Frontal cortex (tissue), 2 donors: ENCODE measurements around a stretch of chr5.

GRCh38 chr5:168295488-168296467 lies 4.3 kb downstream of the WWC1 start:
- RAMPAGE, long total RNA, result no peak

- RAMPAGE, long total RNA, result no peak
Measured at GRCh38 chr5:168434157-168434544, 52.1 kb upstream of the RARS1 start.

DNA sequence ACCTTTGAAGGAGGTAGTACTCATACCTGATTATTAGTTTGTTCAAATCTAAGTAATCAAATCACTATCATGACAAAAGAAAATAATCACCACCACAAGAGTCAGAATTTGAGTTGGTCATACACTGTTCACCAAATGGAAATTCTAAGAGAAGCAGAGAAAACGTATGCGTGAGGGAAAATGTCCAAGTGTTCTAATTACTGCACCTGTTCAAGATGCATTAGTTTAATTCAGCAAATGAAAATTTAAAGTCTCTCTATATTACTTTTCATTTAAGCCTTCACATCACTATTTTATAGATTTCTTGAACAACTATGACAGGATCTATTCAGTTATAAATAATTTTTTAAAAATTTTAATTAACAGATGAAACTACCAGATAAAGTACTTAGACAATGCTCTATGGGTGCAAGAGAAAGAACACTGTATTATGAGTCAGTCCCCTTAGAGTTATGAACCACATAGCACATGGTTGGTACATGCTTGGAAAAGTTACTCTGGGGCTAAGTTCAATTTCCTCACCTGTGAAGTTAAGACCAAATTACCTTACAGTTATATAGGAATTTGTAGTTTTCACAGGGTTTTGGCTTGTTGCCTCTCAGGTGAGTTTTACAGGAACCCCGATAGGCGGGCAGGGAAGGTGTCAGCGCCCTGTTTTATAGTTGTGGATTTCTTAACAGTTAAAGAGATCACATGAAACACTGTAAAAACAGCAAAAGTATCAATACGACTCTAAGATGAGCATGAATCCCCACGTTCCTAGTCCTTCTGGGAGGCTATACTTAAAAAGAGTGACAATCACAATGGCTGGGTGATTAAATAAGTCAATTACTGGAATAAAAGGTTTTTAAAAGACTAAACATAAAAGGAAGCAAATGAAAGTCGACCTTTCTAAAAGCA lies 1.2 kb downstream of the PANK3 start:
- RAMPAGE, long total RNA, result no peak

GRCh38 chr5:168683577-168684038 lies 104.4 kb upstream of the PANK3 start:
- RAMPAGE, long total RNA, result no peak

DNA sequence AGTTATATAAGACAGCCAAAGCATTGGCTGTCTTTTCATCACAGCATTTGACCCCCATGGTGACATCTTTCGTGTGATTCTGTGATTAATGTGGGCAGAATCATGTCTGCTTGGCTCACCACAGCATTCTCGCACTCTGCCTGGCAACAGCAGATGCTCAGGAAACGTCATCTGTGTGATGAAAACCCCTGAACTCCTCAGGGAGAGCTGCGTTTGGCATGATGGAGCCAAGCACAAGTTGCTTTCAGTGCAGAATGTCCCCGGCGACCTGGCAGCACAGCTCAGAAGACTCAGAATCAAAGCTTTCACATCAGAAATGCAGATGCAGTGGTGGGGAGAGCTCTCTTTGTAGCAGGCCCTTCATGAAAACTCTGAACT lies 155.5 kb upstream of the PANK3 start:
- RAMPAGE, long total RNA, result no peak

DNA sequence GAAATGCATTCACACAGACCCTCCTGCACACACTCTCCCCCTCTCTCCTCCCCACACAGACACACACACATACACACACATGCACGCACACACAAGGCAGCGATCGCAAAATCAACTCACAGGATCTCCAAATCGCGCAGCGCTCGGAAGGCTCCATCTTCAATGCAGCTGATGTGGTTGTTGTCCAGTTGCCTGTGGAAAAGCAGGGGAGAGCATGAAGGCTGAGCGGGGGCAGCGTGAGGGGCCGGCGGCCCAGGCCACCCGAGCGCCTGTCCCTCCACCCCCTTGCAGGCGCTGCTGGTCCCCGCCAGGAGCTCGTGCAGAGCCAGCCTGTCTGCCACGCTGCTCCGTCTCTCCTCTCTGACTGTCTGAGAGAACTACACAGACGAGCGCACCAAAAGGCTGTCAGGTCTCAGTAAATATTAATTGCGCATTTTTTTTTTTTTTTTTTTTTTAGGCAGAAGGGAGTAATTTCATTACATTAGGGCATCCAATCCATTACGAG lies 265.3 kb upstream of the PANK3 start:
- RAMPAGE, long total RNA, result no peak

DNA sequence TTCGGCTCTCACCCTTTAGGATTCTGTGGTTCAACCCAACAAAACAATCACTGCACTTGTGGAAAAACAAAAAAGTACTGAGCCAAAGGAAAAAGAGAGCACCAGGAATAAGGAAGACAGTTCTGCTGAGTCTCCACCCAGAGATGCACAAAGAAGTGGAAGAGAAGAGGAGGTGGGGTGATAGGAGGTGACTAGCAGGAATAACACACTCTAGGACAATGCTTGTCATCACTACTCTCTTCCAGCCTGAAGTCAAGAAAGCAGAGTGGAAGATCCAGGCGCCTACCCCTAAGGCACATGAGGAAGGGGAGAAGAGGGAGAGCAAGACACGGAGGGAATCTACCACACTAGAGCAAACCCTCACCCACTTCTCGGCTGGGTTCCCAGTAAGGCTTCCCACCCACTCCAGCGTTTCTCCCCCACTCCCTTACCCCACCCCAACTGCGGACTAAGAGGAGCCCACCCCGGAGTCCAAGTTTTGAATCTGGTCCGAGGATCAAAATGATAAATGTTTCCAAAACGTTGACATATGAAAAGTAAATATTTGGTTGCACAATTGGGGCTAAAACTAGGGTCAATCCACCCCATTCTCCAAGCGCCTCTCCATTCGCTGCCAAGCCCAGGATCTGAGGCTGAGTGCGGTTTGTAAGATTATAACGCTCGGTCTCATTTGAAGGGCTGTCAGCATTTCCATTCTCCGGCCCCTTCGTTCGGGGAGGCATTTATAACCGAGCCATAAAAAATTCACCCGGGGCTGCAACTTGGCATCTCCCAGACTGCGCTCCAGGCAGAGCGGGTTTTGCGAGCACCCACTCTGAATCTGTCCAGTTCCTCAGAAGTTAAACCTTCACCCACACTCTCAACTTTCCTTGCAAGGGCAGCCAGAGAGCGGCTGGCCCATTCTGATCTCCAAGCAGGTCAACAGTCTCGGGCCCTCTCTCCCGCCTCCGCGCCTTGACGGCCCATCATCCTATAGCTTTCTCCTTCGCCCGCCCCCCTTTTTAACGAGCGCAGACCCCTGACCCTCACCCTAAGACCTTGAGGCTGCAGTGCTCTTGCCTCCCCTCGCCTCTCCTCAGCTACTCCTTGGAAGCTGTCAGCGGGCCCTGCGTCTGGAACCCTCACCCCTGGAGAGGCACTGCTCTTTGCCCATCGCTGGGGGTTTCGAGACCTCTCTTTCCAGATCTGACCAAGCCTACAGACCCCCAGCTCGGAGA lies 1.4 kb downstream of the SLIT3 start:
- RAMPAGE, long total RNA, result no peak

GRCh38 chr5:169674238-169674603 lies 37.1 kb downstream of the DOCK2 start:
- RAMPAGE, long total RNA, result no peak

DNA sequence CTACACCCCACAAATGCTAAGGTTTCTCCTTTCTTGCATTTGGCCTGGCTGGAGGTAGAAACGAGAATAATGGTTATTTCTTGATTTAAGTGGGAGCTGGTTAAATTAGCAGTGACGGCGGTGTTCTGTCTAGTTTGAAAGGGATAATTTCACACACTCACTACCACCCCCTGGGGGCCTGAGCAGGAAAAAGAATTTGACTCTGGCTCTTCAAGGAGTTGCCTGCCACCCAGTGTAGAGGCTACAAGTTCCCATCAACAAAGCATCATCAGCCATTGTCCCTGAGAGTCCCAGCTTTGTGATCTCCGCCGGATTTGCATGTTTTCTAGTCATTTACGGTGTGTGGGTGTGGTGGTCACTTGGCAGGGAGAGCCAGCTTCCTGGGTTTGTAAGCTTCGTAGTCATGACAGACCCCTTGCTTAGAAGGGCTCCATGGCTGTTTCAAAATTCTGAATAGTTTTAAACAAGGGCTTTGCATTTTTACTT lies 379 bp upstream of the INSYN2B start:
- RAMPAGE, long total RNA, result no peak

DNA sequence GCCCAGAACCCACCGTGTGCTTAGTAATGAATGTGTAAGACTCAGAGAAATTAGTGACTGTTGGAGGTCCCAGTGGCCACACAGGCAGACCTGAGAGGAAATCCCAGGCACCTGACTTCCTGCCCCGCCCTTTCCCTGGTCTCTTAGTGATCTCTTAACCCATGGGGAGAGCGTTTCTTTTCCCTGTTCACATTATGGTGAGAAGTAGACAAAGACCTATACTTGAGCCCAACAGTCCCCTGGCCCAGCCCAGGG lies 61.4 kb upstream of the FOXI1 start:
- RAMPAGE, long total RNA, result no peak

DNA sequence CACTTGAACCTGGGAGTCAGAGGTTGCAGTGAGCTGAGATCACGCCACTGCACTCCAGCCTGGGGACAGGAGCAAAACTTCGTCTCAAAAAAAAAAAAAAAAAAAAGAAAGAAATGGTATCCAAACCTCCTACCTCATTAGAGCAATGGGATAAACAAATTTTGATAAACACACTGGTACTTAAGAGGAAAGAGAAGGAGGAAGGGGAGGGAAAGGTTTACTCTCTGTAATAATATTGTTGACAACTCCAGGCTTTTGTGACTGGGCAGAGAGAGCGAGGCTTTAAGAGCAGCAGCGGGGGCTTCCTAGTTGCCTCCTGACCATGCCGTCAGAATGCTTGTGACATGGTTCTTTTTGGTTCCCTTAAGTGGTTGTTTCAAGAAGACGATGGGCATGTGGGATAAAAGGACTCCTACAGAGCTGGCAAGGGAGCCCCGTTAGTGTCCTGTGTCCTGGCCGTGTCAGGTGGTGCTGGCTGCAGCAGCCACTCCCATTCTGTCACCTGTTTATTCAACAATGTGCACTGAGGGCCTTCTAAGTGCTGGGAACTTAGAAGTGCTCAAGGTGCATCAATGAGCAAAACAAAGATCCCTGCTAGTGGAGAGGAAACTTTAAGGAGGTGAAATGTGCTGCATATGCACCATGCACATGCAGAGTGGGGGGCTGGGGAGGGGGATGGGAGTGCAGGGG lies 19.8 kb downstream of the LCP2 start:
- RAMPAGE, long total RNA, result no peak

DNA sequence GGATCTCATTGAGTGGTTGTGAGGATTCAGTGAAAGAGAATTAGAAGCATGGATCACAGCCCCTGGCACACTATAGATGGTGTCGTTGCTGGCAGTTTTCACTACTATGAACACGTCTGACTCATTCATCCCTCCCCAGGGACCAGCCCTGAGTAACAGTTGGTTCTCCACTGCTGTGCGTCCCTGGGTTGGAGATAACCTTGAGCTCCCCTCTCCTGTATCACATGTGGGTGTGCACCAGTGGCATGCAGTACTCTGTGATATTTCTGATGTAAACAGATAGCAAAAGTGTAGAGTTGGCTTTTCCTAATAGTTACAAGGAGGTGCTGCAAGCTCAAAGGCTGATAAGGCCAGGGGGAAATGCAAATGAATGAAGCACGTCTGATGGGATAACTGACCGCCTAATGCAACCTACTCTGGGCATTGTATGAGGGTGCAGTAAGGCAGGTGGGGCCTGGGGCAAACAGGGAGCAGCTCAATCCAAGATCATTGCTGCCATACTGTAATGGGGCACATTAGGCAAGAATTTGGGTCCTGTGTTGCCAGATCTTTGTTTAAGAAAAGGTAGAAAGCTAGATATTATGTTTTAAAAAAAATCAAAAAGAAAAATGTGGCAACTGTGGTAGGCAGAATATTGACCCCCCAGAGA lies 8.9 kb upstream of the LCP2 start:
- RAMPAGE, long total RNA, result no peak

GRCh38 chr5:170315206-170315673 lies 17.7 kb upstream of the LCP2 start:
- RAMPAGE, long total RNA, result no peak

GRCh38 chr5:170388408-170388816 lies 755 bp downstream of the KCNMB1 start:
- RAMPAGE, long total RNA, result no peak

DNA sequence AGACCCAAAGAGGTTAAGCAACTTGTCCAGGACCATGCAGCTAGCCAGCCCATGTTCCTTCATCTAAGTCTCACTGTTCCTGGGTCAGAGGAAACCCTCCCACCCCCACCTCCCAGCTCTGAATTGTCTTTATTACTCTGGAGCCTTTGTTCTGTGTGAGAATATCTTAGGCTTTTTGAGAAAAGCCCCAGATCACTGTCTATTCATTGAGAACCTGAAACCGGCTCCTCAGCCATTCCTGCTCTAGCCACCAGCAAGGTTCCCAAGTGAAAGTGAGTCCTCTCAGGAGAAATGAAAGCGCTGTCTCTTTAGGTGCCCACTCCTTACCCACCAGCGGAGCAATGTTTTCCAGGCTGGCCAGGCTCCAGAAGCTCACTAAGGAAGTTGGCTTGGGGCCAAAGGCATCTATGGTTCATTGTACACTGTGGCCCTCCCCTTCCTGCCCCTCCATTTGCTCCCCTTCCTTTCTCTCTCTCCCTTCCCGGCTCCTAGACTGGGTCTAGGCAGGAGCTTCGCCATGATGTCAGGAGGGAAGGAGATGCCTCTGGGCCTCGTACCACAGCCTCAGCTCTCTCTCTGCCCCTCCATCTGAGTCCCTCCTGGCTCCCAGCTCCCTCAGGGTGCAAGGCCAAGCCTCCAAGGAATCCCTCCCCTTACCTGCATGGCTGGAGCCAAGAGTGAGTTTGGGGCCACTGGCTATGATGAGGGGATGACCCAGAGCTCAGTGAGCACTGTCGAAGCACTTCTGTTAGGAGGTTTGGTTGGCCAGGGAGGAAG lies 1.1 kb upstream of the GABRP start:
- RAMPAGE, long total RNA, result no peak

GRCh38 chr5:170783926-170784125 lies 301 bp downstream of the GABRP start:
- RAMPAGE, long total RNA, result no peak

DNA sequence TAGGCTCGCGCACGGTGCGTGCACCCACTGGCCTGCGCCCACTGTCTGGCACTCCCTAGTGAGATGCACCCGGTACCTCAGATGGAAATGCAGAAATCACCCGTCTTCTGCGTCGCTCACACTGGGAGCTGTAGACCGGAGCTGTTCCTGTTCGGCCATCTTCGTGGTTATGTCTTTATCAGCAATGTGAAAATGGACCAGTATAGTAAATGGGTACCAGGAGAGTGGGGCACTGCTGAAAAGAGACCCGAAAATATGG lies 219.3 kb upstream of the TLX3 start:
- RAMPAGE, long total RNA, result no peak

GRCh38 chr5:171317327-171317526 lies 8.2 kb downstream of the TLX3 start:
- RAMPAGE, long total RNA, result no peak

DNA sequence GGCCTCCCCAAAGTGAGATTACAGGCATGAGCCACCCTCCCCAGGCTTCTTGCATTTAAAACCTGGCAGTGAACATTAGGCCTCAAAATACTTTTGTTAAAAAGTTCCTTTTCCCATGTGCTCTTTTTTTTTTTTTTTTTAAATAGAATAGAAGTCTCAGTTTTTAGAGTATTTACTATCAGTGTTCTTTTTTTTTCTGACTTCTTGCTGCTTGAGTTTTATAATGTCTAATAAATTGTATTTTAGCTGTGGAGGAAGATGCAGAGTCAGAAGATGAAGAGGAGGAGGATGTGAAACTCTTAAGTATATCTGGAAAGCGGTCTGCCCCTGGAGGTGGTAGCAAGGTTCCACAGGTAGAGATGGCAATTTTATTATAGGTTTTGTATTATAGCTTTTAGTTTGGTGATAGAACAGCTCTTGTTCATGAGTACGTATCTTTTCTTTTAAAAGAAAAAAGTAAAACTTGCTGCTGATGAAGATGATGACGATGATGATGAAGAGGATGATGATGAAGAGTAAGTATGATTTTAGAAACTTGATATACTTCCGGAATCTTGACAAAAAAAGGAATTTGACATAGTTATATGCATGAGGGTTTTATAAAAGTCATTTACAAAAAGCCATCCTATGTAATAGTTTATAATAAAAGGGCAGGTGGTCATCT lies 4.9 kb downstream of the NPM1 start:
- RAMPAGE, long total RNA, result no peak

DNA sequence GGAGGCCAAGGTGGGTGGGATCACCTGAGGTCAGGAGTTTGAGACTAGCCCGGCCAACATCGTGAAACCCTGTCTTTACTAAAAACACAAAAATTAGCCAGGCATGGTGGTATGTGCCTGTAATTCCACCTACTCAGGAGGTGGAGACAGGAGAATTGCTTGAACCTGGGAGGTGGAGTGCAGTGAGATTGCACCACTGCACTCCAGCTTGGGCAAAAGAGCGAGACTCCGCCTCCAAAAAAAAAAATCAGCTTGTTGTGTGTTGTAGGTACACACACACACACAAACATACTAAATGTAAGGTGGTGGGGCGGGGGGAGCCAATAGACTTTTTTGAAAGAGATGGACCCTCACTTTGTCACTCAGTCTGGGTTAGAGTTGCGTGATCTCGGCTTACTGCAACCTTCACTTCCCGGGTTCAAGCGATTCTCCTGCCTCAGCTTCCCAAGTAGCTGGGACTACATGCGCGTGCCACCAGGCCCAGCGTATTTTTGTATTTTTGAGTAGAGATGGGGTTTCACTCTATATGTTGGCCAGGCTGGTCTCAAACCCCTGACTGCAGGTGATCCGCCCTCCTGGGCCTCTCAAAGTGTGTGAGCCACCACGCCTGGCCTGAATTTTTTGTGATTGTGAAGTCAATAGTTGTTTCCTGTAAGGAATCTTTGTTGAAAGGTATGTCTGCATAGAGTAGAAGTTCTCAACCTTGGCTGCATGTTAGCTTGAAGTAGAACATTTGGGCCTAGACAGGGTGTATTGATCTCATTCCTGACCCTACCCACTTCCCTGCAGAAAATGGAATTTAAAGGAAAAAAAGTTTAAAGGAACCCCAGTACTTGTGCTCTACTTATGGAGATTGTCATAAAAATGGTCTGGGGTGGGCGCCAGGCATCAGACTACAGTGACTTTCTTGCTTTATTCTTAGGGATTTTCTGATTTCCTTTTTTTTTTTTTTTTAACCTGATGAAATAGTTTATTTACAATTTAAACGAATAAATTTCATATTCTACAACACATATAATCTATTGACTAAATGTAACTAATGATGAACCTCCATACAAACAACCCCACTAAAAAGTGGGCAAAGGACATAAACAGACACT lies 13.8 kb downstream of the NPM1 start:
- RAMPAGE, long total RNA, result no peak